ENCODE data around the genes ADNP, ATP9A and ZFP64.

- RRBS, result no CpG with 5 or more reads among the region's 3 CpGs
These were observed 3.5 kb downstream of the ADNP start for GRCh38 chr20:50927518-50928406.

DNA sequence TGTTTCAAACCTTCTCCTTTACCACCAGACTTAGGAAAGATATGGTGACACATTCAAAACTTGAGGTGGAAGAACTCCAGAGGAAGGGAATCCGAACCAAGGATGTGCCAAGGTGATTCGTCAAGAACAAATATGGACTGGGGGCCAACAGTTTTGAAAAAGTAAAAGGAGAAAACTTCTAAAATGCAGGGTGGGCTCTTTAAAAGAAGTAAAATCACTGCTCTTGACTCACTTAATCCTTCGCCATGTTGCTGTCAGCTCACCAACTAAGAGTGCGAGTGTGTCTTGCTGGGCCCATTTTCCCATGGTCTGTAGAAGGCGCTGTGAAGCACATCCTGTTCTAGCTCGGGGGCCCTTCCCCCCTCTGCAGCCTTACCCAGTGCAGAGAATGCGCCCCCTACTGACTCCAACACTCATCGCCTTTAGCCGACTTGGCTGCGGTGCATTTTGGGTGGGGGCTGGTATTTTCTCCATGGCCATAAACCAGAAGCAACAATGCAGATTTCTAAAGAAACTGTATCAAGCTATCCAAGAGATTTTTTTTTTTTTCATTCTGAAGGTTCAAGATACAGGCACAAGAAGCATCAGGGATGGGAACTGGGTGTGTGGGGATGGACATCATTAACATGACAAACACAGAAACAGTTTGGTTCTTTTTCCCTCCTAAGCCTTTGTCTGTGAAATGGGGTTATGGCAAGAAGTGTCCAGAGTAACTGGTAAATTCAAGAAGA lies 1.9 kb downstream of the ADNP start:
- RRBS, result no CpG with 5 or more reads among the region's 10 CpGs

GRCh38 chr20:50929913-50930109 lies 1.4 kb downstream of the ADNP start:
- RRBS, result no CpG with 5 or more reads among the region's 4 CpGs

- RRBS, result 1% methylated on average over 32 of the region's 104 CpGs
These were observed at the start of gene ADNP for GRCh38 chr20:50930788-50931549. ADNP (minus strand) TSS chr20:50931437.

DNA sequence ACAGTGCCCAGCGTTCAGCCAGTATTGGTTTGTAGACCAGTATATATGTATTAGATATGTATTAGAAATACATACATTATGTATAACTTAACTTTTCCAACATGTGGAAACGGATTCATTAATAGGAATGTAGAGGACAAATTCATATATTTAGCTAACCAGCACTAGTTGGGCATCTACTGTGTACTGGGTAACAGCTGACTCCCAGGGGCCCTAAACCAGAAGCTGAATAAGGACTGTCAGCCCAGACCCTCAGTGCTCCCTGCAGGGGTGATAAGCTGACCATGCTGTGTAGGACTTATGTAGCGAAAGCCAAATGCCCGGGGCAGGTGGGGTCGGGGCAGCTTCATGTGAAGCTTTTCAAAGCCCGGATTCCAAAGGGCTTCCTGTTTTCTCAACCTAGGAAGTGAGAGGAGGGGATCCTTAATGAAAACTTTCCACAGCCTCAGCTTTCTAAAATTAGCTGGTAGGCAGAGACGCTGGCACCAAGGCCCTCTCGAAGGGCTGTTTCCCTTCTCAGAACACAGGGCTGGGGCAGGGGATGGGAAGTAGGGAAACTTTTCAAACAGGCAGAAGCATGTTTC lies 149.1 kb downstream of the NFATC2 start:
- RRBS, result no CpG with 5 or more reads among the region's 8 CpGs

GRCh38 chr20:51404590-51405554 lies 137.6 kb downstream of the NFATC2 start:
- RRBS, result 1% methylated on average over 5 of the region's 20 CpGs

GRCh38 chr20:51413658-51414380 lies 128.7 kb downstream of the NFATC2 start:
- RRBS, result no CpG with 5 or more reads among the region's 7 CpGs

DNA sequence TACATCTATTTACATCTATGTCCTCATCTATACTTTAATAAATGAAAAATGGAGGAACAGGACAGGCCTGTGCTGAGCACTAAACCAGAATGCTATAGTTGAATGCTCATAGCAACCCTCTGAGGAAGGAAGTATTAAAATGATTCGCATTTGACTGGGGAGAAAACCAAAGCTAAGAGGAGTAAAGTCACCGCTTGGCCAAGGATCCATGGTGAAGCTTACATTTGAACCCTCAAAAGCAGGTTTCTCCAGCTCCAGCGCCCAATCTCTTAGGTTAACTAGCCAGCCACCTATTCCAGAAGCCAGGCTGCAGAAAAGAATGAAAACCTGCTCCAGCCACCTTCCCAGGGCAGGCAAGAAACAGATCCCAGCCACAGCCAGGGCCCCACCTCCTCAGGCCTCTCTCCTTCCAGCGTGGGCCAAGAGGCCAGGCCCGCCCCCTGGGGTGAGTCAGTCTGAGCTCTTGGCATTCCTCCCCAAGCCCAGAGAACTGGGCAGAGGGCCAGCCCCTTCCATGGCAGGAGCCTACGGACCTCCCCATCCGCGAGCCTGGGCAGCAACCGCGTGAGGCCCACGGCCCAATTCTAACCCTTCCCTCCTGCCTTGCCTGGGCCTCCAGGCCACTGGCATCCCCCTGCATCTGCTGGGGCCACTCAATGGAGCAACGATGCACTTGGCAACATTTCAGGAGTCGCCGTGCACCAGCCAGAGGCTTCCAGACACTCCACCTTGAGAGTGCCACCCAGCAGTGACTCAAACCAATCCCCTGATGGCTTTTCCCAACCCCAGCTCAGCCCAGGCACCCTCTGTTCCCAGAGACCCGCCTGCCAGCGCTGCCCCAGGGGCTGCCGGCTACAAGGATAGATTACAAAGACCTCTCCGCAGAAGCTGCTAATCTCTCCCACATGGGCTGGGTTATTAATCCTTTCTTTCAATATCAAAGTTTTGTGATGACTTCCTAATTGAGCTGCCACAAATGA lies 86.0 kb downstream of the NFATC2 start:
- RRBS, result no CpG with 5 or more reads among the region's 18 CpGs

DNA sequence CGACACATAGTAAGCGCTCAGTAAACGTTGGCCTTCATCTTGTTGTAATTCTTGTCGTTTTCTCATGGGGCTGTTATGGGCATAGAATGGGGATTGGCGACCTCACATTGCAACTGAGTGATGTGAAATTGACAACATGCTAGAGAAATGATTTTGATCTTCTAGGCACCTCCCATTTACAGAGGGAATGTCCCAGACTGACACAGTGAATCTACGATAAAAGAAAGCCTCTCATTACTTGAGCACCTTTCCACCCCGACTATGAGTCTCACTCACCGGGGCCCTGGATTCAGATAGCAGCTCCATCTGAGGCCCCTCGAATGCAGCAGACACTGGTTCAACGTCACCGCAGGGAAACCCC lies 49.2 kb downstream of the NFATC2 start:
- RRBS, result no CpG with 5 or more reads among the region's 11 CpGs

GRCh38 chr20:51562382-51563339 lies 20.1 kb upstream of the NFATC2 start:
- RRBS, result 1% methylated on average over 11 of the region's 79 CpGs

GRCh38 chr20:51742259-51742583 lies 26.0 kb downstream of the ATP9A start:
- RRBS, result no CpG with 5 or more reads among the region's 4 CpGs

GRCh38 chr20:51761215-51761528 lies 7.0 kb downstream of the ATP9A start:
- RRBS, result no CpG with 5 or more reads among the region's 9 CpGs

DNA sequence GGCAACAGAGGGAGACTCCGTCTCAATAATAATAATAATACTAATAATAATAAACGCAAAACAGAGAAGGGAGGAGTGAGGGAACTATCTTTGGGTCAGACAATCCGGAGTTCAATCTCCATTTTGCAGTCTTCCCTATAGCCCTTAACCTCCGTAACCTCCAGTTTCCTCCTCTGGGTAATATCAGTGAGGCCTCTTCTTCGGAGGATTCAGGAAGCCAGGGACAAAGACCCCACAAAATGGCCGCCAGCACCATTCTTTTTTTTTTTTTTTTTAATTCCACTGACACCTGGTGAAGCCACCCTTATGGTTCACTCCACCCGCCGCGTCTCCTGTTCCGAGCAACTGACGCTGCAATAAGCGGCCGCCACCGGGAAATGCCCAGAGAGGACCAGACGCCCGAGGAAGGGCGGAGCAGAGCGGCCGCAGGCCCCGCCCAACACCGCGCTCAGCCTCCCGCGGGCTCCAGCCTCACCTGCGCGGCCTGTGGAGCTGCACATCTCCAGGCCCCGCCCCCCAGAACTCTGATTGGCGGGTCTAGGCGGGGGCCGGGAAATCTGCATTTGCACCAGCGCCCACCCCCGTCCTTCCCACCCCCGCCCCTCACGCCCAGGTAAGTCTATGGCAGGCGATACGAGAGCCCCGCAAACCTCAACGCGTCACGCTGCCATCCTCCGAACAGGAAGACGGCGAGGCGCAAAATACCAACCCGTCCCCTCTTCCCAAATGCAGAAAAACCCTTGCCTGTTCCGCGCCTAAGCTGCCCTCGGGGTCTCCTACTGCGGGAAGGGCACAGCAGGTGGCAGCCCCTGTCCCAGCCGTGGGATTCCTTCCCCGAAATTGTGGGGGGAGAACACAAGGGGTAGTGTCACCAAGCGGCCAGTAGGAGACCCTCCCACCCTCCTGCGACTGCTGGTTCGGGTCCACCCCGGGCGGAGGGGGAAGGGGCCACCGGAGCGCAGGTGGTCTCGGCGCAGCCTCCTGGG lies 1.1 kb downstream of the ATP9A start:
- RRBS, result no CpG with 5 or more reads among the region's 60 CpGs

- RRBS, result 5% methylated on average over 34 of the region's 138 CpGs
These were observed at the start of gene ATP9A for GRCh38 chr20:51767802-51768765. ATP9A (minus strand) TSS chr20:51768390.

DNA sequence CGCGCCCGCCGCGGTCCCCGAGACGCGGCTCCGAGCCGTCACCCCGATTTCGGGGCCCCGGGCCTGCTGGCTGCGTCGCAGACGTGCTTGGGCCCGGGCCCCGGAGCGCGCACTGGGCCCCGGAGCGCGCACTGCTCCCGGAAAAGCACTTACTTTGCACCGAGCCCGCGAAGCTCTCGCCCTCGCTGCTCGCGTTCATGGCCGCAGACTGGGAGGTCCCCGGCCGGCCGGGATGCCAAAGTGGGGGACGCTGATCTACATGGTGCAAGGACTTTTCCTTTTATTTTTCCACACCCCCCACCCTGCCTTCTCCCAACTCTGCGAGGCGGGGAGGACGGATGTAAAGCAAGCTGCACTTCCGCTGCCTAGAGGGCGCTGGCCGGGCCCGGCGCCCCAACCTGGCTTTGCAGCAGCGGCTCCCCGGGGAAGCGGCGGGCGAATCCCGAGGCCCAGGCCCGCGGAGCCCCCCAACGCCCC lies at the start of gene ZFP64:
TSS of gene ZFP64 (minus strand) at position 342 of the 477 bp plus-strand sequence.
- RRBS, result under 1% methylated on average over 27 of the region's 53 CpGs

DNA sequence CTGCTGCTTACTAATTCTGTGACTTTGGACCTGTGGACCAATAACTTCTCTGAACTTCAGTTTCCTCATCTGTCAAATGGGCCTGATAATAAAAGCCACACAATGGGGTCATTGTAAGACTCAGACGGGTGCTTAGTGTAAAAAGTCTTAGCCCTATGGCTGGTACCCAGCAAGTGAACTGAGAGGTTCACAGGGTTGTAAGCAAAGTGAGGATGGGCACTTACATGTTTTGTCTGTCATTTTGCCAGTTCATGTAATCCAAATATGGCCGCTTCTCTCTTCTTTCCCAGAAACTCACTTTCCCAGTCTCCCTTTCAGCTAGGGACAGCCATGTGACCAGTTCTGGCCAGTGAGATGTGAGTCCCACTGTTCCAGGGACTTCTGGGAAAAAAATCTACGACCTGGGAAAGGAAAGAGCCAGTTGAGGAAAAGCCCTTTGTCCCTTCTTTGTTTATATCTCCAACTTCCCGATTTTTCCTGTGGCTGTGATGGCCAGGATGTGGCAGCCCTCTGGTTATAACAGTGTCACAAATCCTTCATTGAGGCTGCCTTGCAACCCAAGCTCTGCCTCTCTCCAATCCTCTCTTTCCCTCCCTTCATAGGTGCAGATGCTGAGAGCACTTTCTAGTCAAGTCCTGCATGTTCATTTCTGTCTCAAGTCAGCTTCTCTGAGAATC lies 148.4 kb upstream of the ZFP64 start:
- RRBS, result no CpG with 5 or more reads among the region's 4 CpGs

GRCh38 chr20:52616450-52617036 lies 355.6 kb upstream of the TSHZ2 start:
- RRBS, result no CpG with 5 or more reads among the region's 5 CpGs

DNA sequence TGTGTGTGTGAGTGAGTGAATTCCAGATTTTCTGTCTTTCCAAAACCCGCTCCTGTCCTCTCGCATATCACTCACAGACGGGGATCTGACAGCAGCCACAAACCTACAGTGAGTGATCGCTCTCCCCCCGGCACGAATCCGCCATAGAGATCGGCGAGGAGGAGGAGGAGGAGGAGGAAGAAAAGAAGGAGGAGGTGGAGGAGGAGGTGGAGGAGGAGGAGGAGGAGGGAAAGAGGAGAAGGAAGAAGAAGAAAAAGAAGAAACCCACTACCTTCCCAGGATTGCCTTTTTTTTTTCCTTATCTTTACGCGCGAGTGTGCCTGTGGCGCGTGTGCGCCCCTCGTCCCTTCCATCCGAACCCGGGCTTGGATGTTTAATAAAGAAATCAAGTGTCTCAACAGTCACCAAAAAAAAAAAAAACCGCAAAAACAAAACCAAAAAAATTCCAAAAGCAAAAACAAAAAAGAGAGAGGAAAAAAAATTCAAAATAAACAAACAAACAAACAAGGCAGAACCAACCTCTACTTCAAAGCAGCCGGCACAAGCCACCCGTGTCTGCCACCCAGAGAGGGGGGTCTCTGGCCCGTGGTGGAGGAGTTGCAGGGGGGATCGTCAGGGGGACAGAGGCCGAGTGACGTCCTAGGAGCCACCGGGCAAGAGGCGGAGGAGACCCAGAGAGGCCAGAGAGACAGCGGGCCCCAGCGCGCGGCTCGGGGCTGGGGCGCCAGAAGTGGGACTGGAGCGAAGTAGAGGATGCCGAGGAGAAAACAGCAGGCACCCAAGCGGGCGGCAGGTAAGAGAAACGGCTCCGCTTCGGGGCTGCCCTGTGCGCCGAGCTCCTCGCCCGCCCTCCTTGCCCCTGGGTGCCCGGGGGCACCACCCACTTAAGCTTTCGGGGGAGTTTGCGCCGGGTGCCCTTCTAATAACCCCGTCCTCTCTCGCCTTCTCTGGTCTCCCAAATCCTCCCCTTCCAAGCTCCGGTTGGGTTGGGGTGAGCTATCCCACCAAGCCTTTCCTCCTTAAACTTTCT lies 698 bp downstream of the TSHZ2 start:
- RRBS, result 14% methylated on average over 4 of the region's 51 CpGs

GRCh38 chr20:53075453-53076395 lies 103.6 kb downstream of the TSHZ2 start:
- RRBS, result no CpG with 5 or more reads among the region's 7 CpGs

- RRBS, result no CpG with 5 or more reads among the region's 12 CpGs
These were observed 284.8 kb downstream of the ZNF217 start for GRCh38 chr20:53308606-53309517.